Hair follicular keratinocyte (primary cell): ENCODE results near the genes ZNG1E, TMEM252, PABIR1 and PRKACG.

DNA sequence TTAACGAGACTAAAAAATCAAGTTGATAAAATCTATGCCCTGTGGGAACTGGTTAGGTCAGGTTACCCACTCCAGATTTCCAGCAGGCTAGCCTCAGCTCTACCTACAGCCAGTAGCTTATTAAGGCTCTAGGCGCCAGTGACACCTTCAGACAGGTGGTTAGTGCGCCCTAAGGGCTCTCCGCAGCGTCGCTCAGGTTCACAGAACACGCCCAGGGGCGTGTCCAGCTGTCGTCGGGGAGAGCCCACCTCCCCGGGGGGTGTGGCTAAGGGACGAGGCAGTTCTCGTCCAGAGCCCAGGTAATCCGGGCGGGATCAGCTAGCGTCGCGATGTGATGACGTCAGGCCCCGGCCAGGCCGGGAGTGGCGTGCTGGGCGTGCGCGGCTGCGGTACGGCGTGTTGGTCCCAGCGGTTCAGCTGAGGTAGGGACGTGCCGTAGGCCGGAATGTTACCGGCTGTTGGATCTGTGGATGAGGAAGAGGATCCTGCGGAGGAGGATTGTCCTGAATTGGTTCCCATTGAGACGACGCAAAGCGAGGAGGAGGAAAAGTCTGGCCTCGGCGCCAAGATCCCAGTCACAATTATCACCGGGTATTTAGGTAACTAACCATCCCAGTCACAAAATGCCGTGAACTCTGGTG, at the start of gene ZNG1E:
Gene ZNG1E (plus strand): TSS at position 397 of the 641 bp plus-strand sequence.
- RAMPAGE, long total RNA, result start-site peak on the plus strand centred at position 390 of the sequence, 62 bp wide, 209 and 251 reads in 2 replicates

- RAMPAGE, long total RNA, result no peak
These were observed 530.7 kb downstream of the FOXD4L4 start for GRCh38 chr9:66267623-66268007.

DNA sequence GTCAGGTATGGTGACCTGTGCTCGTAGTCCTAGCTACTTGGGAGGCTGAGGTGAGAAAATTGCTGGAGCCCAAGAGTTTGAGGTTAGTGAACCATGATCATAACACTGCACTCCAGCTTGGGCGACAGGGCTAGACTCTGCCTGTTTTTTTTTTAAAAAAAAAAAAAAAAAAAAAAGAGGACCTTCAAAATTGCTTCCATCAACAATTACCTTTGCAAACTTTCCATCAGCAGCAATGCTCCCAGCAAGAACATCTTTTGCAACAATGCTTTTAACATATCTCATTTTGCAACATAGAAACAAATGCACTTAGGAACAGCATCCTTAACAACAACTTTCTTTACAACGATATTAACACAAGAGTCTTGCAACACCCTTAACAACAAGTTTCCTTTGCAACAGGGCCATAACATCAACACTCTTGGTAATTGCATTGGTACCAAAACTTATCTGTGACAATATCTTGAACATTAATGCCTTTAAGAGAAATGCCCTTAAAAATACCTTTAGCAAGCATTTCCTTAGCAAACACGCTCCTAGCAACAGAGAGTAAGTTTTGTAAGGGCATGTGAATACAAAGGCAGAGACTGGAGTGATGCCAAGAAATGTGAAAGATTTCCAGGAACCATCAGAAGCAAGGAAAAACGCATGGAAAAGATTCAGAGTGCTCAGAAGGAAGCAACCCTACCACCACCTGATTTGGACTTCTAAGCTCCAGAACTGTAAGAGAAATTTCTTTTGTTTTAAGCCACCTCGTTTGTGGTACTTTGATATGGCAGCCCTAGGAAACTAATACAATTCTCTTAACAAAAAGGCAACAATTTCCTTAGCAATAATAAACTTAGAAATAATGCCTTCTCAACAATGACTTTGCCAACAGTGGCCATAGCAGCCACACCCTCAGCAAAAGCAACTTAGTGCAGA, 42.1 kb downstream of the ZNF658 start:
- RAMPAGE, long total RNA, result no peak

DNA sequence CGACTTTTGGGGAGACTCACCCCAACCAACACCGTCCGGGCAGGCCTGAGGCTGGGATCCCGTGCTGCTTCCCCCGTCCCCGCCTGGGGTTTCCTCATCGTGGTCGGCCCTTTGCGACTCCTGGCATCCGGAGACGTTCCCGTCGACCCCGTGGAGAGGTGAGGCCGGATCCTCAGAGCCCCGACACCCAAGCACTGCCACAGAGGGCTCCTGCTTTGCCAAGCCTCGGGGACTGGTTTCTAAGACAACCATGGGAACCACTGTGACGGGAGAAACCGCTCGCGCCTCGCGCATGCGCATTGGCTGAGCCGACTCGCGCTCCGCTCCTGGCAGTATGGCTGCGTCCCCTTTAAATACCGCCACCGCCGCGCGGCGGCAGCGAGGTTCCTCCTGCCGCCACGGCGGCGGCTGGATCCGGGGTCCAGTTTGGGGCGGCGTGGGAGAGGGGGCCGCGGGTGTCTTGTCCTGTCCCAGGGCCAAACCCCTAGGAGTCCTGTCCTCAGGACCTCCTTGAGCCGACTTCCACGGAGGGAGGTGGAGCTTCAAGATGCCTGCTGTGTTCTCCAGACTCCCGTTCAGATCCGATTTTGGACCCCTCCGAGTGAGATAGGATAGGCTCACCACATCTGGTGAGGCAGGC, 132.2 kb upstream of the ANKRD20A1 start:
- RAMPAGE, long total RNA, result no peak

DNA sequence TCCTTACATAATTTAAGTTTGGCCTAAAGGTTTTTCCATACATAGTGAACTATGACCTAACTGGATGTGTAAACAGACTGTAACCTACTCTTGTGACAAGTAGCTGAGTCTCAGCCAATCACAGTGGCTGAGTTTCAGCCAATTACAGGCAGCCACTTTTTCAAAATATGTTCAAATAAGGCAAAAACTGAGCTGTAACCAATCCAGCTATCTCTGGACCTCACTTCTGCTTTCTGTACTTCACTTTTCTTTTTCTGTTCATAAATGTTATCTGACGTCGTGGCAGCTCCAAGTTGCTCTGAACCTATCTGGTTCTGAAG, 34.6 kb downstream of the TMEM252 start:
- RAMPAGE, long total RNA, result no peak

- RAMPAGE, long total RNA, result no peak
These were observed at the start of gene TMEM252 for GRCh38 chr9:68540622-68541266. TSS of gene TMEM252 (minus strand) at chr9:68540883.

DNA sequence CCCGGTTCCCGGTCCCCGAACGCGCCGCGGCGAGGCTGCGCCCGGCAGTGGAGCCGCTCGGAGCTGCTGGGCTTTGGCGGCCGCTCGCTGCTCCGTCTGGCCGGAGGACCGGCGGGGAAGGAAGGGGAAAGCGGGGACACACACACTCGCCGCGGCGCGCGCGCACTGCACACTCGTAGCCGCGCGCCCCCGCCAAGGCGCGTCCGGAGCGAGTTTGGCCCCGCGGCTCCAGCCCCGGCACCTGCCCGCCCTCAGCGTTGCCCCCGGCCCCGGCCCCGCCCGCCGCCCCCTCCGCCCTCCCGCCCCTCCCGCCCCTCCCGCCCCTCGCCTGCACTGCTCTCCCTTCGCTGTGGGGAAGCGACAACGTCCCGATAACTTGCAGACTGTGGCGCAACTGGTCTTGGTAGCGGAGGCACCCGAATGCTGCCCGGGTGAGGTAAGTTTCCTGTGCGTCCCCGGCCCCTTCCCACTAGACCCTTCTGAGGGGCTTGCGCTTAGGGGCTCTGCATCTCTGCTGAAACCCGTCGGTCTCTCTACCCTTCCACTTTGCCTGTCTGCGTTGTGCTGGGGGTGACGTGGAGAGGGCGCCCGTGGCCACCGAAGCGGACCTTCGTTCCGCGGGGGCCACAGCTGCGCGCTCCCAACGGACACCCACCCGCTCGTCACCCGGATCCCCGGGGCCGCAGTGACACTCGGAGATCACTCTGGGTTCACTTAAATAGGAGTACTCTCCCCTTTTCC, 457 bp downstream of the PIP5K1B start:
- RAMPAGE, long total RNA, result no peak

GRCh38 chr9:68779847-68780690, at the start of gene PABIR1:
TSS of gene PABIR1 (plus strand) at chr9:68780065.
- RAMPAGE, long total RNA, result no peak

DNA sequence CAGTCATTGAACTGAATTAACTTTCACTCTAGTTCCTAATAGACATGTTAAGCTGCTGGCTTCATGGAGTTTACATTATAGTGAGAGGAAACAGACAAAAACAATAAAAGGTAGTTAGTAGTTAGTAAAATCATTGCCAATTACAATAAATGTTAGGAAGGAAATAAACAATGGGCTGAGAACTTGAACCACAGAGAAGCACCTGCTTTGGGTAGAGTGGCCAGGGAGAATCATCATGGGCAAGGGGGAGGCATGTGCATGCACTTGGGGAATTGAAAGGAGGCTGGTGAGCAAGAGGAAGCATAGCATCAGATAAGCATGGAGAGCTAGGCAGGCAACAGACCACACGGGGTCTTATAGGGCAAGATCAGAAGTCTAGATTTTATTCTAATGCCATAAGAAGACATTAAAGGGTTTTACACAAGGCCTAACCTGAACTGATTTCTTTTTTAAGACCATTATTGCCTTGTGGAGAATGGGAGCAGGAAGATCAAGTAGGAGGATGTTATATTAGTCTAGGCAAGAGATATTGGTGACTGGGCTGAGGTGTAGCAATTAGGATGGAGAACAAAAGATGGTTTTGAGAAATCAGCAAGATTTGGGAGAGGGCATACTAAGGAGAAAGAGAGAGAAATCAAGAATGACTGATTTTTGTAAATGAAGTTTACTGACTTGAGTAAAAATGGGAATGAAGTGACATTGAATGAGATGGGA, 18.6 kb downstream of the PABIR1 start:
- RAMPAGE, long total RNA, result no peak

- RAMPAGE, long total RNA, result no peak
These were observed 61.2 kb downstream of the PABIR1 start for GRCh38 chr9:68841166-68841444.

GRCh38 chr9:68845057-68845627, 65.3 kb downstream of the PABIR1 start:
- RAMPAGE, long total RNA, result no peak

DNA sequence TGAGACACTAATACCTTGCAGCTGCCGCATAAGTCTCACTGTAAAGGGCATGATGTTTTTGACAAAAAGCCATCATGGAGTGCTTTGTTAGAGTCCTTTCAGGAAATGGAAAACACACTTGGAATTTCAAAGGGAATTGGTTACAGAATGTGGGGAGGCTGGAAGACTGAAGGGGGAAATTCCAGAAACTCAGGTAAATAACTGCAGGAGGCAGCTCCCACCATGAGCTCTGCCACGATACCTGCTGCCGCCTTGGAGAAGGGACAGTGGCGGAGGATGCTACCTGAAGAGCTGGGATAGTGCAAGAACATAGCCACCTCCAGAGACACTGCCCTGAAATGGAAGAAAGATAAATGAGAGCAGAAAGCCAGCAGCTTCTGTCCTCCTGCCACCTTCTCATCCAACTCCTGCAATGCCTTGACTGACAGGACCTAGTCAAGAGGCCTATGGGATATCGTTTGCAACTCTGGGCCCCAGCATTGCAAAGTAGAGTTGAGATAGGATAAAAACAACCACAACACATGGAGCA, 66.8 kb downstream of the PRKACG start:
- RAMPAGE, long total RNA, result no peak

GRCh38 chr9:69013762-69014330, at the start of gene PRKACG:
TSS of gene PRKACG (minus strand) at chr9:69014113.
- RAMPAGE, long total RNA, result no peak

DNA sequence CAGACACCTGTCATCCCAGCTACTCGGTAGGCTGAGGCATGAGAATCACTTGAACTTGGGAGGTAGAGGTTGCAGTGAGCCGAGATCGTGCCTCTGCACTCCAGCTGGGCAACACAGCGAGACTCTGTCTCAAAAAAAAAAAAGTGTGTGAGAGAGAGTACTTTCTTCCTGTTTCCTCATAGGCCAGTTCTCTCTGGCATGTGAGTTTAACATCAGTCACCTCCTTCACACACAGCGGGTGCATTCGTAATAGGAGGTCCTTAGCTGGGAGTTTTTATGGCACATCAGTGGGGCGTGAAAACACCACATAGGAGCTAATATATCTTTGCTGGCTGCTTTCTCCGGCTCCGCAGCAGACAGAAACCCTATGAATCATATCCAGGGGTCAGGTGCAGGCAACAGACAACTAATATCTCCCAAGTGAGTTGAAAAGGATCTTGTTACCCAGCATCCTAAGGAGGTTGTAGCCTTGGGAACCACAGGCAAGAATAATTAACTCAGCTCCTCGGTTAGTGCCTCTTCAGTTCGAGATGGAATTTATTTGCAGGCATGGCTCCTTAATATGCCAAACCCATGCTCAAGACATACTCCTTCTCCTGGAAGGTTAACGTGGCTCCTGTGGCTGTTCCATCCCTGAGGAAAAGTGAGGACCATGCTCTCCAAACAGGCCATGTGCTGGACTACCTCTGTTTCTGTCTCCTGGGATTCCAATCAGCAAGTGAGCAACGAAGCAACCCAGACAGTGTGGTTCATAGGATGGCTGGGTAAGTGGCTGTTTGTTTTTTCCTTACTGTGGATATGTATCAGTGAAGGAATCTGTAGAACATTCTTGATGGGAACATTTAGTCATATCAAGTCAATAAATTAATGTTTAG, 64.0 kb downstream of the FXN start:
- RAMPAGE, long total RNA, result no peak

DNA sequence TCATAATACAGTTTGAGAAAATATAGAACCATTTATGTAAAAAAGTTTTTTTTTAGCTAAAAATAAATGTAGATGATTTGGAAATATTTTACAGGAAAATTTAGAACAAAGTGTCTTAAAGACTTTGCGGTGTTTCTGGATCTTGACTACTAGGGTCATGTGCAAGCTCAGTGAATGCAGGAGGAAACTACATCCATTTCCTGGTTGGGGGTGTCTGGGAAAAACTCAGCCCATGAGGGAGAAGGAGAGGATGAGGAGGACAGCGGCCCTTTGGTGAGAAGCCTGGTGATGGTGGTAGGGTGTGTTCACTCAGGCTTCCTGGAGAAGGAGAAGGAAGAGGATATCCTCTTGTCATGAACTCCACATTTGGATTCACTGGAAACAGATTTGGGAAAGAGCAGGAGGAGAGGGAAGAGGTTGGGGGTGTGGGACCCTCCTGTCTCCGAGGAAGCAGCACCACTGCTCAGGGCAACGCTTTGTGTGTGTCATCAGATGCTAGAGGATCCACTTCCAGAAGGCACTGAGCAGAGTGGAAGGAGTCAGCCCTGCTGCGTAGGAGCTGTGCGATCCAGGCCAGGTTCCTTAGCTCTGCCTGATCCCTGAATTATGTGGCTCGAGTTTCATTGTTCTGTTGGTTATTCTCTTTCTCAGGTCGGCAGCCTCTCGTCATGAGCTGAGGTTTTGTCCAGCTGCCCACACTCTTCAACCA, 37.4 kb upstream of the TJP2 start:
- RAMPAGE, long total RNA, result no peak

- RAMPAGE, long total RNA, result no peak
These were observed 1.1 kb upstream of the TJP2 start for GRCh38 chr9:69172909-69173446.

GRCh38 chr9:69176587-69177580, 2.8 kb downstream of the TJP2 start:
- RAMPAGE, long total RNA, result no peak

DNA sequence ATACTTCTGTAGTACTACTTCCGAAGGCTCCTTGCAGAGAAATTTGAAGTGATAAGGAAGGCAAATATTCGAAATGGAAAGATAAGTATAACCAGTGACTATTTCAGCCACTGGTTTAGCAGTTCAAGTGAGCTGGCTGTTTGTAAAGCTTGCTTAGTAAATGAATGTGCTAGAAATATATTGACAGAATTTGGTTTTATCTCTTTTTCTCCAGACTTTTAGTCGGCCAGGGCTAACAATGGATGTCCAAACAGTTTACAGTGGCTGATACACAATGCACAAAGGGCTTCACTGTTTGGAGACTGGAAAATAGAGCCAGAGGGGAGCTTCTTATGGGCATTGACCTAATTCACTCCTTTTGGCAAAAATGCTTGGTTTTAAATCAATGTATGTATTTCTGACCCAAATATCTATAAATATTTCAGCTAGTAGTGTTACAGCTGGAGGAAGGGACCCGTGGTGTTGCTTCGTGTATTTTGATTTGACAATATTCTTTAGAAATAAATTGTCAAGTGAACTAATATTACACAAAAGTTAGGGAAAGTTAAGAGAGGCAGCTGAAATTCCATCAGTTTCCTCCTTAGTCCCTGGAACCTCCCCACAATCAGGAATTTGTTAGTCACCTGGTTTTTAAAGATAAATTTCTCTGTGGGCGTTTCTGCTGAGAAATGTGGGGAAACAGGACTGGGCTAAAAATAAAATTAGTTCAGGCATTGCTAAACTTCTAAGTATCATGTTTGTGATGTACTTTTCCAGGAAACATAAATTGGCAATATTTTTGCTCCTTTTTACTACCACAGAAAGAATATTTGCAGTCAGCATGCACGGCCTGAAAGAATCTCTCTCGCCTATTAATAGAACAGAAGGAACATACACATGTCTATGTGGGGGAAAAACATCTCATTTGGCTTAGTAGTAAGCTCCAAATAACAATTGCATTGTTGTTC, 12.5 kb downstream of the TJP2 start:
- RAMPAGE, long total RNA, result no peak

- RAMPAGE, long total RNA, result no peak
These were observed 18.1 kb downstream of the TJP2 start for GRCh38 chr9:69192182-69192587.

GRCh38 chr9:69198484-69198832, 24.4 kb downstream of the TJP2 start:
- RAMPAGE, long total RNA, result no peak